Cardiac atrium fibroblast (primary cell): ENCODE results near the gene PNRC1.

- RAMPAGE, long total RNA, result no peak
Observed at GRCh38 chr6:85385550-85386049, 64.3 kb upstream of the NT5E start.

DNA sequence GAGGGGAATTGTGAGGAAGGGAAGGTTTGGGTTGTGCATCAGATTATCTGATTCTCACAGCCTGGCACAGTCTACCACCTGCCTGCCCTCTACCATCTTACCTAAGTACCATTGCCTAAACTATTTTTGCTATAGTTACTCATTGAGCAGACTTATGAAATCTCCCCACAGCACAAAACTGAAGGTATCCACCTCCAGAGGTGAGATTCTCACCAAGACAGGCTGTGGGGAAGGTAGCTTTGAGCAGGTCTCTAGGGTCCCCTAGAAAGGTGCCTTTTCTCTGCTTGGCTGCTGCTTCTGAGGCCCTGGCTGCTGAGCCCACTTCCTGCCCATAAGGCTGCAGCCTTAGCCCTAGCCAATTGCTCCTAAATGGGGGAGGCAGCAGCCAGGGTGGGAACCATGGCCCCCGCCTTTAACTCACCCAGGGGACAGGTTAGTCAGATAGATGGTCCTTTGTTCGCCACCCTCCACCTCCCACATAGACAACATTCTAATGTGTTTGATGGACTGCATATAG is 3.6 kb downstream of the NT5E start:
- RAMPAGE, long total RNA, result no peak

DNA sequence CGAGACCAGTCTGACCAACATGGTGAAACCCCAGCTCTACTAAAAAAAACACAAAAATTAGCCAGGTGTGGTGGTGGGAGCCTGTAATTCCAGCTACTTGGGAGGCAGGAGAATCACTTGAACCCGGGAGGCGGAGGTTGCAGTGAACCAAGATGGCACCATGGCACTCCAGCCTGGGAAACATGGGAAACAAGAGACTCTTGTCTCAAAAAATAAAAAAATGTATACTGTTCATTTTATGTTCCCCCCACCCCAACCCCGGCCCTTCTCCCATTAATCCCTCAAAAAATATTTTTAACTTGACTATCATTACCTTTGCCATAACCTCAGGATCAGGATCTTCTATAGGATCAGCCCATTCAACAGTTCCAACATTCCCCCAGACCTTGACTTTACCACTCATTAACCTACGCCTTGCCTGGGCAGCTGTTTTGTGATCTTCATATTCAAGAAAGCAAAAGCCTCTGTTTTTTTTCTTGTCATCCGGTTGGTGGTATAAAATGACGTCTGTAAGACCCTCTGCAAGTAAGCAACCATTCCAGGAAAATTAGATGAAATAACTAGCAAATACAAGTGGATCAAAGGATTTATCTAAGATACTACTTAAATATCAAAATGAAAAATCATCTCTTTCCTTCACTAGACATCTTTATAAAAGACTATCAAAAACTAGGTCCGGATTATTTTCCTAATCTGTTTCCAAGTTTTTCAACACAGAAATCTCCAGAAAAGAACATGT is 20.3 kb downstream of the SYNCRIP start:
- RAMPAGE, long total RNA, result no peak

DNA sequence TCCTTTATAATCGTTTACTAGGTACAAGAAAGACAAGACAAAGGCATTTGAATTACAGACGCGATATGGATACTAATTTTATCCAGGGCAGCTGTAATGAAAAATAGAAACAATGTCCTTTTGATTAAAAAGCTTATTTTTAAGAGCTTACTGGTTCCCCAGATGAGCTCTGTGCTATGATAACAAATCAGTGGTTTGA is 1.6 kb upstream of the SYNCRIP start:
- RAMPAGE, long total RNA, result no peak

GRCh38 chr6:85645197-85645693 is 2.6 kb upstream of the SYNCRIP start:
- RAMPAGE, long total RNA, result no peak

GRCh38 chr6:85684110-85684648 is 41.5 kb upstream of the SYNCRIP start:
- RAMPAGE, long total RNA, result no peak

DNA sequence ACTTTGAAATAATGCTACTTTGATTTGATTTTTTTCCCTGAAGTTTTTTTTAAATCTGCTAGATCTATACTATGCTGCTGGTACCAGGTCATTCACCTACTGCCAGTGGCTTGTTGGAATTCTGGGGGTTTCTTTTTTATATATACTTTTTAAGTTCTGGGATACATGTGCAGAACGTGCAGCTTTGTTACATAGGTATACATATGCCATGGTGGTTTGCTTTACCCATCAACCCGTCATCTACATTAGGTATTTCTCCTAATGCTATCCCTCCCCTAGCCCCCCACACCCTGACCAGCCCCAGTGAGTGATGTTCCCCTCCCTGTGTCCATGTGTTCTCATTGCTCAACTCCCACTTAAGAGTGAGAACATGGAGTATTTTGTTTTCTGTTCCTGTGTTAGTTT is 644.3 kb upstream of the HTR1E start:
- RAMPAGE, long total RNA, result no peak

DNA sequence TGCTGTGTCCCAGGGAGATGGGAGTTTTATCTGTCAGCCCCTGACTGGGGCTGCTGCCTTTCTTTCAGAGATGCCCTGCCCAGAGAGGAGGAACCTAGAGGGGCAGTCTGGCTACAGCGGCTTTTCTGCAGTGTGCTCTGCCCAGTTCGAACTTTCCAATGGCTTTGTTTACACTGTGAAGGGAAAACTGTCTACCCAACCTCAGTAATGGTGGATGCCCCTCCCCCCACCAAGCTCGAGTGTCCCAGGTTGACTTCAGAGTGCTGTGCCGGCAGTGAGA is 630.9 kb upstream of the HTR1E start:
- RAMPAGE, long total RNA, result no peak

DNA sequence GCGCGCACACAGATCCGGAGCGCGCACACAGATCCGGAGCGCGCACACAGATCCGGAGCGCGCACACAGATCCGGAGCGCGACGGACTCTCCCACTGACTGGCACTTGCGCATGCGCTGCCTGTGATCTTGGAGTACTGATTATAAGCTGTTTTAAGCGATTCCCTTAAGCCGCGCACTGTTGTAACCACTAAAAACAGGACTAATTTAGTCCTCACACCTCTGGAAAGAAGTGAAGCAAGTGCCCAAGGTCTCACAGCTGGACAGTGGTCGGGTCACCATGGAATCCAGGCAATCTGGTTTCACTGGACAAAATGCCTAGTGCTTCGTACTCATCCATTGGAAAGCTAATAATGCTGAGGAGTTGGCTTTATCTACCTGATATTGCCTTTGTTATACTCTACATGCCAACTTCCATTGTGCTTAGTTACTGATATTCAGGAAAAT is 781 bp downstream of the CFAP206 start:
- RAMPAGE, long total RNA, result no peak

GRCh38 chr6:87473294-87473965 is 656 bp downstream of the SLC35A1 start:
- RAMPAGE, long total RNA, result no peak

- RAMPAGE, long total RNA, result no peak
Observed at GRCh38 chr6:87718291-87719618, 16.7 kb upstream of the AKIRIN2 start.

GRCh38 chr6:87914894-87915481 is 132.7 kb upstream of the SPACA1 start:
- RAMPAGE, long total RNA, result no peak

- RAMPAGE, long total RNA, result no peak
Observed at GRCh38 chr6:88161128-88161577, 5.0 kb downstream of the CNR1 start.

GRCh38 chr6:88271659-88272053 is 105.5 kb upstream of the CNR1 start:
- RAMPAGE, long total RNA, result no peak

- RAMPAGE, long total RNA, result no peak
Observed at GRCh38 chr6:88840731-88841526, 122.5 kb downstream of the RNGTT start.

GRCh38 chr6:88873172-88873524 is 90.3 kb downstream of the RNGTT start:
- RAMPAGE, long total RNA, result no peak

DNA sequence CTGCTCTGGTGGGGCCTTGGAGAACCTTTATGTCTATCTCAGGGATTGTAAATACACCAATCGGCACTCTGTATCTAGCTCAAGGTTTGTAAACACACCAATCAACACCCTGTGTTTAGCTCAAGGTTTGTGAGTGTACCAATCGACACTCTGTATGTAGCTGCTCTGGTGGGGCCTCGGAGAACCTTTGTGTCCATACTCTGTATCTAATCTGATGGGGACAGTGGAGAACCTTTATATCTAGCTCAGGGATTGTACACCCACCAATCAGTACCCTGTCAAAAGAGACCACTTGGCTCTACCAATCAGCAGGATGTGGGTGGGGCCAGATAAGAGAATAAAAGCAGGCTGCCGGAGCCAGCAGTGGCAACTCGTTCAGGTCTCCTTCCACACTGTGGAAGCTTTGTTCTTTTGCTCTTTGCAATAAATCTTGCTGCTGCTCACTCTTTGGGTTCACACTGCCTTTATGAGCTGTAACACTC is 15.0 kb upstream of the PNRC1 start:
- RAMPAGE, long total RNA, result no peak

- RAMPAGE, long total RNA, result no peak
Observed at GRCh38 chr6:89080181-89081276, at the start of gene PNRC1. TSS of gene PNRC1 (plus strand) at chr6:89080751.

- RAMPAGE, long total RNA, result no peak
Observed at GRCh38 chr6:89297776-89298153, 17.3 kb downstream of the GABRR2 start.

GRCh38 chr6:89328800-89329616 is 13.9 kb upstream of the GABRR2 start:
- RAMPAGE, long total RNA, result no peak